Fibroblast of the aortic adventitia (primary cell): ENCODE results near the genes ZNF384 and CDCA3.

GRCh38 chr12:6534925-6535952 is 922 bp downstream of the GAPDH start:
- CAGE, long polyA plus RNA: no peak

DNA sequence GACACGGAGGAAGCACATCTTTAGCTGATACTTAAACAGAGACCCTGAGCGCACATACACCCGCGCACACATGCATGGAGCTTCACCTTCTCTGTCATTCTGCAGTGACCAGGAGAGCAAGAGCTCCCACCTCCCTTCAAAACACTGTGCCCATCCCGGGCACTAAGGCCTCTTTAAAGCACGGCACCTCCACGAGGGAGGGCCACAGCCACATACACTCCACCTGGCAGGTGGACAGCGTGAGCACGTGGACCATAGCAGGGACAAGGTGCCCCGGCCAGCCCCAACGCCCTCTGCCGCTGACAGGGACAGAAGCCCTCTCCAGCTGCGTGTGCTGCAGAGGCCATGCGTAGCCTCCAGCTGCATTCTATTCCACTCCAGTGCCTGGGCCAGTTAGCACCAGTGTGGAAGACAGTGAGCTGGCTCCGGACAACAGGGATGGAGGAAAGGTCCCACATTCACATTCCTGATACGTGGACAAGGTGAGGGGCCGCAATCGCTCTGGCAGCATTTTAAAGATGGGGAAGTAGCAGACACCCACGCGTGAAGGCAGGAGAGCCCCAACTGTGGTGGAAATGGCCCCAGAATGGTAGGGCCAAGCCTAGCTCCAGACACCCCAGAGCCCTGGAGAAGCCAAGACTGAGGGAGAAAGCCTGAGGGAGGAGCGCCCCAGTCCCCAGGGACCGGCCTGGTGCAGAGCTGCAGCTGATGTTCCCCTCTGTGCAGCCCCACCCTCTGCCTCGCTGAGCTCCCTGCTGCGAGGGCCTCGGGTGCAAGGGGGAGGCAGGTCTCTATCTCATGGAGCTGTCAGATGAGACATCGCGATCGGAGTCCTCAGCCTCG is 5.6 kb downstream of the GAPDH start:
- CAGE, long polyA plus RNA: no peak

DNA sequence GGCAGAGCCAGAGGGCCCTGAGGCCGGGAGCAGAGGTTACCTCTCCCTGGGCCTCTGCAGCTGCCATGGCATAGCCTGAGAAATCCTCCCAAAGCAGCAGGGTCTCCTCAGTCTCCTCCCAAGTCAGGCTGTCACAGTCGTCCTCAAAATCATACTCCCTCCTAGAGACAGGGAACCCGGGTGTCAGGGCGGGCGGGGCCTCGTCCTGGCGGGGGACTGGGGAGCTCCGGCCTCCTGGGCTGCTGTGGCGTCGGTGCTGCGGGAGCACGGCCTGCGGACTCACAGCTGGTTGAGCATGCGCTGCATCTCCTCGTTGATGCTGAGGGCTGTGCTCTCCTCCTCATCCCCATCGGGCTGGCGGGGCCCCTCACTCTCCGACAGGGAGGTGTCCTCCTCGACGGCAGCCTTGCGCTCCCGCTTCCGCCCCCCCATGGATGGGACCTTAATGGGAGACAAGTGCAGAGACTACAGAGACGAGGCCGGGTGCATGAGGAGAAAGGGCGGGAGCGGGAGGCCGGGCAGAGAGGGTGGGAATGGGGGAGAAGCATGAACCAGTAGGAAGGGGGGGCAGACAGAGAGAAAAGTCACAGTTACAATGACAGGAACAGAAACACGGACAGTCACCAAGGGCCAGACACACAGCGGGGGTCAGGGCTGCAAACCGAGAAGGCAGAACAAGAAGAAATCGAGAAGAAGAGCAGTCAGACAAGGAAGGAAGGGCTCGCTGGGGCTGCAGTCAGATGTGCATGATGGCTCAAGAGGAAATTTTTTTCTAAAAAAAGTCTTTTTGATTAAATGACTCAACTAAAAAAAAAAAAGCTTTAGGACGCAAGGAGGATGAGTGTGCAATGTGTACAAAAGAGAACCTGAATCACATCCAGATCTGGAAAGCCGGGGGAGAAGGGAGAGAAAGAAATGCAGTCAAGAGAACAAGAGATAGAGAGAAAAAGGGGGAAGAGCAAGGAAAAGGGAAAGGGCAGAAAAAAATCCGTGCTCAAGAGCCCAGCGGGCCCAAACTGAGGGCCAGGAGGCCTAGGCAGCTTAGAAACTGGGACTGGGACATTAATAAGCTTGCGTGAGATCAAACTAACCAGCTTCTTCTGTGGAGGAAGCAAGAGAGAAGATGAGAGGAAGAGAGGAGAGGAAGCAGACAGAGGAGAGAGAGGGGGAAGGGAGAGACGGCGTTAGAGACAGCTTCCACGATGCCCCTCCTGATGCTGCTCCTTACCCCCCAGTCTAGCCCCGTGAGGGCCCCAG is 7.0 kb downstream of the IFFO1 start:
- CAGE, long polyA plus RNA: no peak

DNA sequence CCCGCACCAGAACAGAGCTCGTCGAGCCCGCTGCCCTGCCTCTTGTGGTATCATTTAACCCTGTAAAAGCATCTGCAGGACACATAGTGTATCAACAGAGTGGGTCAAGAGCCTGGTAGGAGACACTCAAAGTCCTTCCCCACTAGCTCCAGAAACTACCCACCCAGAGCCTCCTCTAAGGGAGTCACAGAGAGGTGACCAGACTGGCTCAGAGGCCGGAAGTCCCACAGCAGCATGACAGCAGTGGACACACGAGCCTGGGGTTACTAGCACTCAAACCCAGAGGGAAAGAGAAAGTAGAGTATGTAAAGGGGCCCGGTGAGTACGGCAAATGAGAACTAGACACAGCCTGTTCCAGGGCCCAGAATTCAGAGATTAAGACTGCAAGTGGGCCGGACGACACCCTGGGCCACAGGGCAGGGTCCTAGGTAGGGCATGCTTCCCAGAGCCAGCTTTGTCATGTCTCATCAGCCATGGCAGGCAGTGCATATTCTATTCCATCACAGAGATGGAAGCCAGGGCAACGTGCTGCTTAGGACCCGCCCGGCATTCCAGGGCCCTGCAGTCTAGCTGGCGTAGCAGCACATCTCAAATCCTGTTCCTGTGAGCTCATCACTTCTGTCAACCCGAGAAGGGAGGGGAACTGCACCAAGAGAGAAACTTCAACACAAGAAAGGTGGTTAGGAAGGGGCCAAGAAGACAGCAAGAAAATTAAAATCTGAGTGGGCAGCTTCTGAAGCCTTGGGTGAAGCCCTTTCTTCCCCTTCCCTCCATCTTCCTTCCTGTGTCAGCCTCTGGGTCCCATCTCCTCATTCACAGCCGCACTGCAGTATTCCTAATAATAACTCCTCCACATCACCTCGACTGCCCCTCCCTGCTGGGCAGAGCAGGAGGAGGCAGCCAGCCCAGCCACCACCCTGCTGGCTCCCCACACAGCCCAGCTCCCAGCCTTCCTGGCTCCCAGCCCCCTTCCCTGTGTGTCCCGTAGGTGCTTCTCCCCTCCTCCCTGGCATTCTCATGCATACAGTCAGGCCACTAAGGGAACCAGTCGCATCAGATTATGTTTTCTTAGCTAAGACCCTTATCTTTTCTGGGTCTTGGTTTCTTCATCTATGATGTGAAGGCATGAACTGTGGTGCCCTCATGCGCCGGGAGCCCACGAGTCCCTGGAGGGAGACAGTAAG is 4.0 kb downstream of the IFFO1 start:
- CAGE, long polyA plus RNA: no peak

- CAGE, long polyA plus RNA: no peak
These were observed 13.0 kb upstream of the NOP2 start for GRCh38 chr12:6581038-6581541.

GRCh38 chr12:6591174-6591905 is 15.8 kb downstream of the CHD4 start:
- CAGE, long polyA plus RNA: no peak

- CAGE, long polyA plus RNA: no peak
These were observed 6.5 kb upstream of the CHD4 start for GRCh38 chr12:6613446-6614268.

GRCh38 chr12:6619840-6621179 is 13.1 kb upstream of the CHD4 start:
- CAGE, long polyA plus RNA: no peak

GRCh38 chr12:6645088-6645390 is 2.2 kb downstream of the ACRBP start:
- CAGE, long polyA plus RNA: no peak

DNA sequence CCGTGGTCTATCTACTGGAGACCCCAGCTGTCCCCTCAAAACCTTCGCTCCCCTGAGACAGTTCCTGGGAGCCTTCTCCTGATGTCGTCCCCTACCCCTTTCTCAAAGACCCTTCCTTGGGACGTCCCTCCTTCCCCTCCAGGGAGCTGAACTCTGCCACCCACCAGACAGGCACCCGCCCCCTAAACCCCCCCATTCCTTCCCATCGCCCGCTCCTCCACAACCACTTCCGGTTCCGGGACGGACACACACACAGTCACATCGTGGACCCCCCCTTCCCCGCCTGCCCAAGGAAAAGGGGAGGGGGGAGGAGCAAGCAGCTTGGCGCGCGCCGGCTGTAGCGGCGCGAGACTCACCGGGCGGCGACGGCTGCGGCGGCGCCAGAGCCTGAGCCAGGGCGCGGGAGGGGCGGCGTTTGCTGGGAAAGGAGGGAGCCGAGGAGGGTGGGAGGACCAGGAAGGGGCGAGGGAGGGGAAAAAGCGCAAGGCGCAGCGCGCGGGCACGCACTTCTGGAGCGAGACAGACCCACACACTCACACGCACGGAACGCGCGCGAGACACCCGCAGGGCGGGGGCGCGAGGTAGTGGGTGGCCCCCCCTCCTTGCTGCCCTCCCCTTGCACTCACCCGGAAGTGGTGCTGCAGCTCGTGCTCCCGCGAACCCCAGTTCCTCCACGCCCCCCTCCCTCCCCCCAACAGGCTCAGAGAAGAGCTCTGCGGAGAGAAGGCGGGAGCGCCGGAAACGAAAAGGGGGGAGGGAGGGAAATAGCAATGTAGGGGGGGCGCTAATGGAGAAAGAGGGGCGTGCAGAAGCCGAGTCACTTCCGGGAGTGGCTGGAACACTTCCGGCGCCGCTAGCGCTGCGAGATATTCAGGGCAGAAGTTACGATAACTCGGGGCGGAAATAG is at the start of gene ZNF384:
TSS of gene ZNF384 (minus strand) at position 634 of the 907 bp plus-strand sequence.
- CAGE, long polyA plus RNA: no peak

- CAGE, long polyA plus RNA: no peak
These were observed 7.1 kb upstream of the COPS7A start for GRCh38 chr12:6716559-6717242.

DNA sequence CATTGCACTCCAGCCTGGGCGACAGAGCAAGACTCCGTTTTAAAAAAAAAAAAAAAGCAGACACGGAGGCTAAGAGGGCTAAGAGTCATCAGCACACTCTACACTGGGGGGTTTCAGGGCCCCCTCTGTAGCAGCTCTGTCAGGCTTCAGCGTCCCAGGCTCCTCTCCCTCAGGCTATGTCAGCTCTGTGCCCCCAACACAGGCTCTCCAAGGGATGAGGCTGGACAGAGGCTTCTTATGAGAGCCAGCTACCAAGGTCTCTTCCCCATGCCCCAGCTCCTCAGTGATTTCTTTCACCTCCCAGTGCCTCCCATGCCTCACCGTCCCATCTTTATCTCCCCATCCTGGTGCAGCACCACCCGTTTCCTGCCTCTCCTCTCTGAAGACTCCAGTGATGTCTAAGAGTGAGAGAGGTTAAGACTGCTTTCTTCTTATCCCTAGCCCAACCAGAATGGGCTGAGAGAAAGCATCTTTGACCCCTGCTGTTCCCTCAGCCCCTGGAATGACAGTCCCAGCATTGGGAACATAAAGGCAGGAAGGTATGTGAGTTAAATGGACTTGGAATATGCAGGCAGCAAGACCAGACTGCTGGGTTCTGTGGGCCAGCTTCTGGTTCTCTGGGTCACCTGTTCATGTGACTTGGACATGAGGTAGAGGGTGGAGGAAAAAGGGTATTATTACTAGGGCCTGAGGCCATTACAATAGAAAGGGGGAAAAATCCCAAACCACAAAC is 8.1 kb downstream of the MLF2 start:
- CAGE, long polyA plus RNA: no peak

- CAGE, long polyA plus RNA: no peak
These were observed 2.4 kb downstream of the PTMS start for GRCh38 chr12:6768473-6769025.

DNA sequence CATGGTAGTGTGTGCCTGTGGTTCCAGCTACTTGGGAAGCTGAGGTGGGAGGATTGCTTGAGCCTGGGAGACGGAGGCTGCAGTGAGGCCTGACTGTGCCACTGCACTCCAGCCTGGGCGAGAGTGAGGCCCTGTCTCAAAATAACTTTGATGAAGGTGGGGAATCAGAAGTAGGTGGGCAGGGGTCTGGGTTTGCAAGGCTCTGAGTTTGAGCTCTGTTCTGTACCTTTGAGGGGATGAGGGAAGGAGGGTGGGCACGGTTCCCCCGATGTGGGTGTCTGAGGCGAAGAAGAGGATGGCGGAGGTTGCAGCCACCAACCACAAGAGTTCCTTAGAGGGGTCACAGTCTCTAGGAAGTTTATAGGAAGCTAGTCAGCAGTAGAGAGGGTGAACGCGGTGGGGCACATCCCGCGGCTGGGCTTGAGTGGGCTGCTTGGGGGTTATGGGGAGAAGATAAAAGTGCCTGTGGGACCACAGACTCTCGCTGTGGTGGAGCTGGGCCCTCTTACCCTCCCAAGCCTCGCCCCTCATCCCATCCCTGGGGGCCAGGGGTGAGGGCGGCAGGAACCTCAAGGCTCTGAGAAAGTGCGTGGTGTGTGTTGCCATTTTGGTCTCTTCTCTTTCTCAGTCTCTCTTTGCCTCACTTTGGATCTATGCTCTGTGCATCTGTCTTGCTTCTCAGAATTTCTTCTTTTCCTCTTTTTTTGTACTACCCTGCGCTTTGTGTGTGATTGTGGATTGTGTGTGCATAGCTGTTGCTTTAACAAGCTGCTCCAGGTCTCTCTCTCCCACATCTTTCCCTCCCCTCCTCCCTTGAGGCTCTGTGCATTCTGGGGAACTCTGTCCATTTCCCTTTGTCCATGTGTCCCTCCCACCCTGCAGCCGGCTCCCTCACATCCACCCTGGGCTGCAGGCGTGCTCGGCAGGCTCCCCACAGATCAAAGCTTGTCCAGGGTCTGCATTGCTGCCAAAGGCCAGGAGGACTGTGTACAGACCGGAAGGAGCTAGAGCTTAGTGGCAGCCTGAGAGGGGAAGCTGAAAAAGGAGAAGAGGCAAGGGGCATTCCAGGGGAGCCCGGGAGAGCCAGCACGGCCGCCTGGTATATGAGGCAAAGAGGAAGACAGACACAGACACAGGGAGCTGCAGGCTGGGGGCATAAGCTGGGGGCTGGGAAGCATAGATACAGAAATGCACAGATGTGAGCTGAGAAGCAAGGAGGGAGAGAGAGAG is 2.8 kb downstream of the CD4 start:
- CAGE, long polyA plus RNA: no peak

DNA sequence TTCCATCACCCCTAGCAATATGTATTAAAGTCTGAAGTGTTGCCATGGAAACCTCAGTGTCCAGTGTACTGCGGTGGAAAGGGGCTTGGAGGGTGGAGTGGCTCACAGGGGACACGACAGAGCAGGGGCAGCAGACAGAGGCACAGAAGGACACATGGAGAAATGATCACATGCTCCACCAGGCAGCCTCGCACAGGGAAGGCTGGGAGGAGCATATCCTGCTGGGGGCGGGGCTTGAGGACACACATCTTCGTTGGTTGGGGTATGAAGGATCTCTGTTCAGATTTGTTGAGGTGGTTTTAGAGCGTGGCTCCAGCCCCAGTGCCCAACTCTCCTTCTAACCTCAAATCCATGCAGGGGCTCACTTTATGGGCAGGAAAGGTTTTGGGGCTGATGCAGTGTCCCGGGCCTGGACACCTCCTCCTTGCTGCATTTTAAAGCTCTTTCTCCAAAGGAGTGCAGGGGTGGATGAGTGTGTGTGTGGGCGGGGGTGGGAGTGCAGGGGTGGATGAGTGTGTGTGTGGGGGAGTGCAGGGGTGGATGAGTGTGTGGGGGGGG is 757 bp upstream of the P3H3 start:
- CAGE, long polyA plus RNA: no peak

DNA sequence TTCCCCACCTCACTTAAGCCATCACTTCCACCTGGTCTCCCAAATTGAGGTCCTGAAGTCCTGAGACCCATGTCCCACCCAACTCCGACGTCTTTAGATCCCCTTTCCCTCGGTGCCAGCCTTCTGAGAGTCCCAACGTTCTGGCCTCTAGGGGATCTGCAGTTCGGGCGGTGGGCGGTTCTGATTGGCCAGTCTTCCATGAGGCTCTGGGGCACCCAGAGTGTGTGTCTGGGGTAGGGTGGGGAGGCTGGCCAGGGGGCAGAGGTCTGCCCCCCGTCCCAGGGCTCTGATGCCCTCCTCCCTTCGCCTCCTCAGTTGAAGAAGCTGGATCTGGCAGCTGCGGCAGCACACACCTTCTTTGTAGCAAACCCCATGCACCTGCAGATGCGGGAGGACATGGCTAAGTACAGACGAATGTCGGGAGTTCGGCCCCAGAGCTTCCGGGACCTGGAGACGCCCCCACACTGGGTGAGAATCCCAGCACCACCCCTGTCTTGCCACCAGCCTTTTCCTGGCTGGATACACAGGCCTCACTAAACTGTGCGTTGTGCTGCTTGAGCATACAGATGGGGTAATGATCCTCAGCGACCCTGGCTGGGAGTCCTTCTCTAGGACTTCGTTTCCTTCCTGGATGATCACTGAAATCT is 1.5 kb downstream of the P3H3 start:
- CAGE, long polyA plus RNA: no peak

DNA sequence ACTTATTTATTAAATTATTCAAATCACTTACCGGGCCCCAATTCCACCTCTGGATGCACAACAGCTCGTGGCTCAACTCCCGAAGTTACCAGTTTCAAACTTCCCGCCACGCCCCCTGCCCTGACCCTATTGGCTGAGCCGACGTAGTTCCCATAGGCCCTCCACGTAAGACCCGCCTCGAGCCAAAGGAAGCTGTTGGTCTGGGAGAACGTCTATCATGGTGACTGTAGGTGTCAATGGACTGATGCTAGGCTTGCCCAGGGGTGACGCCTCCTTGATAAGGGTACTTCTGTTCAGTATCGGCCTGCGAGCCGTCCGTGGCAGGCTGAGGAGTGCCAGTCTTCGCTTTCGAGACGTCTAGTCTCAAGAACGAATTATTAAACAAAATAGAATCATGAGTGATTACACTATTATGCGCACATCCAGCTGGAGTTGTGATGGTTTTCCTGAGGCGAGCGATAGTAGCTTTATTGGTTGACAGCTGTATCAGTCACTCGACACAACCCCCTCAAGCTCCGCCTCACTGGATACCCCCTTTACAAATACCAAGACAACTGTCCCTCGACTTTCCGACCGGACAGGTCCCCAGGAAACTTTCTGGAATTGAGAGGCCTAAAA is at the start of gene CDCA3:
TSS of gene CDCA3 (minus strand) at position 96 of the 618 bp plus-strand sequence.
- CAGE, long polyA plus RNA: no peak

- CAGE, long polyA plus RNA: no peak
These were observed 2.2 kb downstream of the ATN1 start for GRCh38 chr12:6929878-6930452.

DNA sequence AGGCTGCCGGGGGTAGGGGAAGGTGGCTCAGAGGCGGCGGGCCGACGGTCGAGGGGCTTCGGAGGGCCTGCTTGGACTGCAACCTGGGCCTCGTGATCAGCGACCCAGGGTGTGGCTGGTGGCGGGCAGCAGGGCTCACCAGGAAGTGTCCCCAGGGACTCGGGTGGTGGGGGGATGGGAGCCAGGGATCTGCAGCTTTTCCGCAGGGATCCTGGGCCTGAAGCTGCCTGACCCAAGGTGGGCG is 7.1 kb downstream of the PHB2 start:
- CAGE, long polyA plus RNA: no peak

GRCh38 chr12:6964605-6965916 is 5.4 kb downstream of the PHB2 start:
- CAGE, long polyA plus RNA: no peak